OCI-LY7 (cell line): Measurements from ENCODE around the genes ENTREP3, CLK2, ASH1L and KHDC4.

DNA sequence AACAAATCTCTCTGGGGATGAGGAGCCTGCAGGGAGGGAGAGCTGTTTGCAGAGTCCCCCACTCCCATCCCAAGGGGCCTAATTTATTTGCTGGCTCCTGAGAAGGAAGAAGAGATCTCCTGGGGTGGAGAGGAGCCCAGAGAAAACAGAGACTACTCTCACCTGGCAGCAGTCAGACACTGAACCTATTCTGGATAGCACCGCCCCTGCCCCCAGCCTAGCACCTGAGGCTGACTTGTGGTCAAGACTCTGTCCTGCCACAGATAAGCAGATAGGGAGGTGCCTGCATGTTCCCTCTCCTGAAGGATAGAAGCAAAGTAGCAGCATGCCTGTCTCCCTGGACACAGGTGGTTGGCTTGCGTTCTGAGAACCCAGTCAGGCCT is 1.4 kb upstream of the EFNA3 start:
- PRO-cap, result no peak
- RAMPAGE, long total RNA, result no peak

DNA sequence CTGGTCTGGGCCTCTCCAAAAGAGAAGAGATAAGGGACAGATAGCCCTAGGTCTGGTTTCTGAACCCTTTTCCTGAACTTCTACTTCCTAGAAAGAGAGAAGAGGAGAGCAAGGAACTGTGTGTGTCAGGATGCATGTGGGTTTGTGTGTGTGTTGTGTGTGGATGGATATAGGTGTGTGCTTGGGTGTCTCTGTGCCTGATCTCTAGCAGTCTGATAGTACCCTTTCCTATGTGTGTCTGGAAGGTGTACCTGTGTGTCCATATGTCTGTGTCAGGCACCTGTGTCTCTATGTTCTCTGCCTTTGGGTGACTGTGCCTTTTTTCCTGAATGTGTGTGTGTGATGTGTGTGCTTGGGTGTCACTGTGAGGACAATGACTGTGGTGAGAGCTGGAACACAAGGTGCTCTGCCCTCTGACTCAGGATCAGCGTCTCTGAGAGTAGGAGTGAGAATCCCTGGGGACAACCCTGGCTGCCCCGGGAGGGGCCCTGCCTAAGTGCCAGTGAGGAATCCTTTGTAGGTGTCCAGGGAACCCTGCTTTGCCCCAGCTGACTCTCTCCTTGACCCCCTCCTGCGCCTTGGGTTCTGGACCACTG is 883 bp upstream of the EFNA3 start:
- PRO-cap, result no peak
- RAMPAGE, long total RNA, result no peak

- PRO-cap, result no peak
- RAMPAGE, long total RNA, result no peak
These were observed 2.4 kb downstream of the EFNA3 start for GRCh38 chr1:155081056-155081500.

GRCh38 chr1:155124350-155125152 is 3.1 kb upstream of the EFNA1 start:
- PRO-cap, result no peak
- RAMPAGE, long total RNA, result no peak

GRCh38 chr1:155125261-155125842 is 2.3 kb upstream of the EFNA1 start:
- PRO-cap, result no peak
- RAMPAGE, long total RNA, result no peak

- PRO-cap, result no peak
- RAMPAGE, long total RNA, result no peak
These were observed 2.1 kb downstream of the SLC50A1 start for GRCh38 chr1:155137334-155138566.

GRCh38 chr1:155178718-155179303 is 5.2 kb downstream of the TRIM46 start:
- PRO-cap, result no peak
- RAMPAGE, long total RNA, result no peak

- PRO-cap, result bidirectional peak, plus-strand start at chr1:155255547, minus-strand start at chr1:155255429
- RAMPAGE, long total RNA, result no peak
These were observed at the start of gene ENTREP3 for GRCh38 chr1:155254681-155255696. Gene ENTREP3 (minus strand): TSS chr1:155255483.

DNA sequence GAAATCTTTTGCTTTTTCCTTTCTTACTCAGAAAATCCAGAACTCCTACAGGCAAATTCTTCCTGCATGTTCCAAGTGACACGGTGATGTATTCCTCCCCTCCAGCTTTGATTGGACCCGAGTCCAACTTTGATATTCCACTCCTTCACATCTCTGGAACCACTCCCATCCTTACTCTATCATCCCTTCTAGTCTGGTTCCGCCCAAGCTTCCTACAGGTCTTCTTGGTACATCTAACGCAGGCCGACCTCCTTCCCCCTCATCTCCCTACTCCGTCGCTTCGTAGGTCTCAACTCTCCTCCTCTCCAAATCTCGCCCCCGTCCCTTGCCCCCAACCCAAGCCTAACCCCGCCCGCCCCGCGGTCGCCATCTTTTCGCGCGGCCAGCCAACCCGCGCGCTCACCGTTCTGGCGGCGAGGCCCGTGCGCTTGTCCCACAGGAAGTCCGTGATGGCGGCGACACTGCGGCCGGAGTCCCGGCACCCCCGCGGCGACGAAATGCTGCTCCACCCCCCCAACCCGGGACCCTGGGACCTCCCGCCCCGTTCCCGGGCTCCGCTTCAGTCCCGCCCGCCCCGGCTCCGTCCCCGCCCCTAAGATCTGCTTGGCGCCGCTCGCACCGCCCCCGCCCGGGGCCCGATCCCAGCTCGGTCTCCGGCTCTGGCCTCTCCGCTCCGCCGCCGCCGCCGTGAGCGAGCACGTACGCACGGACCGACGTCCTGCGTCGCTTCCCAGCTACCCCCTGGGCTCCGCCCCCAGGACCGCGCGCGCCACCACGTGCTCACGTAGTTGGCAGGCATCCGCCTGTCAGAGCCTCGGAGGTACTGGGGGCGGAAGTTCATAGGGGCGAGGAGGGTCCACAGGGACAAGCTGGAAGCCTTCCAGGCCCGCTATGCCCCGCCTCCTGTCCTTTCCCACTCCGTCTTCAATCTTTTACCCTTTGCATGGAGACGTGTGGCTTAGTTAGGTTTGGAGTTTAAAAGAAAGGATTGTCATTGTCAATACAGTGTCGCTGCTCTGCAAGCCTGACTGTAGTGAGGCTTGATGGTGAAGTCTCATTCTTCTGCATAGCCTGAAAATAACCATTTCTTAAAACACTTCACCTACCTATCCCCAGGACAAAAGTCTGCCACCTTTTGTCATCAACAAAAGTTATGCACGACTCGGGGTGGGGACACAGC is at the start of gene CLK2:
Gene CLK2, minus strand, starts transcription at position 707 of the 1,180 bp plus-strand sequence.
- PRO-cap, result bidirectional peak, plus-strand start at position 441 of the sequence, minus-strand start at position 311 of the sequence; bidirectional peak, plus-strand start at position 840 of the sequence, minus-strand start at position 689 of the sequence
- RAMPAGE, long total RNA, result no peak

GRCh38 chr1:155300854-155301261 is 380 bp downstream of the PKLR start:
- PRO-cap, result no peak
- RAMPAGE, long total RNA, result no peak

GRCh38 chr1:155309125-155310174 is 784 bp downstream of the FDPS start:
- PRO-cap, result unidirectional peak, minus-strand start at chr1:155309543; unidirectional peak, minus-strand start at chr1:155309757
- RAMPAGE, long total RNA, result no peak

DNA sequence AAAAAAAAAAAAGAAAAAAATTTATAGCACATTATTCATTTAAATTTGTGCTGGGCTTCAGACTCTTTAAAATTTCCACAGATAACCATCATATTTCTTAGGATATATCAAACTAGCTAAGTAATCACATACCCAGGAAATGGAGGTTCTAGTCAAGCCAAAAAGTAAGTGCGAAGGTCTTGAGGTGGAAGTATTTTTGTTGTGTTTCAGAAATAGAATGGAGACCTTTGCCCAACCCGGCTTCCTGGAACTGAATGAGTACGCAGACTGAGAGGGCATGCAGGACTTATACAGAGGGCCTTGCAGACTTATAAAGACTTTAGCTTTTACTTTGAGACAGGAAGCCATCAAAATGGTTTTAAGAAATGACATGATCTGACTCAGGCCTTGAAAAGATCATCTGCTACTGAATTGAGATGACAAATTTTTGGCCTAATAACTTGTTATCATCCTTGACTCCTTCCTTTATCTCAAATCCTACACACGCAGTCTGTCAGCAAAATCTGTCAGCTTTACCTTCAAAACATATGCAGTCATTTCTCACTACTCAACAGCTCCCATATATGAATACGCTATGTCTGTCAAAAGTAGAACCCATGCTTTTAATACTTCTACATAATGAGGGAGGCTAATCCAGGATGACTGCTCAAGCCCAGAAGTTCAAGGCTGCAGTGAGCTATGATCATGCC is 26.5 kb downstream of the ASH1L start:
- PRO-cap, result no peak
- RAMPAGE, long total RNA, result no peak

GRCh38 chr1:155562091-155562248 is 633 bp downstream of the ASH1L start:
- PRO-cap, result no peak
- RAMPAGE, long total RNA, result no peak

- PRO-cap, result bidirectional peak, plus-strand start at chr1:155562411, minus-strand start at chr1:155562415; bidirectional peak, plus-strand start at chr1:155562964, minus-strand start at chr1:155562770
- RAMPAGE, long total RNA, result no peak
These were observed at the start of gene ASH1L for GRCh38 chr1:155562249-155562859. Gene ASH1L (minus strand): TSS chr1:155562803.

DNA sequence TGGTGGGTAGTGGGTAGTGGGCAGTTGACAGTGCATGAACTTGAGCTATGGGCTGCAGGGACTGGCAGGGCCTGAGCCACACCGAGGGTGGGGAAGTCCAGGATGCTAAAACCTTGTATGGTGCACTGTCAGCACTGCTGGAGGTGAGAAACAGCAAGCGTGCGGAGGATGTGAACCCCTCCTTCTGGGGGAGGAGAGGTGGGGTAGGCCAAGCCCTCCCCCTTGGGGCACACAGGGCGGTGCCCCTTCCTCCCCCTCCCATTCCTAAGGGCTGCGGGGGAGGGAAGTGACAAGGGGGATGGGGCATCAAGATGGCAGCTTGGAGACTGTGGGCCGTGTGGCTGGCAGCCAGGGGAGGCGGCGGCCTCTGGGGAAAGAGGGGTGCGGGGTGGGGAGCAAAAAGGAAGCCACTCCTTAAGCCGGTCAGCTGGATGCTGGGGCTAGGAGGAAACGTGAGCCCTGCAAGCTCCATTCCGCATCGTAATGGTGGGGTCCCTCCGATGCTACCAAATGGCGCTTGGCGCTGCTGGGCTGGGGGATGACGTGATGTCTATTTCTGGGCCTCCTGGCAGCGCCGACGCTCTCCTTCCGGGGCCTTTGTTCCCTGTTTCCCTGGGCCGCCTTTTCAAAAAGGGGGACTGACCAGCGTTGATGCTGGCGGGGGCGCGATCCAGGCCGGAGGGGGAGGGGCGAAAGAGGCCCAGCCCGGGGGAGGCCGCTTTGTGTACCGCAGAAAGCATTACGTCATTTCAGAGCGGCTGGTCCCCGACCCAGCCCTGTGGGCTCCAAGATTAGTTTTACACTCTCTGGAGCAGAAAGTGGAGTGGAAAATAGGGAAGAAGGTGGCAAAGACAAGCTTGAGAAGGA is 797 bp downstream of the SYT11 start:
- PRO-cap, result bidirectional peak, plus-strand start at position 292 of the sequence, minus-strand start at position 119 of the sequence; bidirectional peak, plus-strand start at position 752 of the sequence, minus-strand start at position 485 of the sequence
- RAMPAGE, long total RNA, result no peak

DNA sequence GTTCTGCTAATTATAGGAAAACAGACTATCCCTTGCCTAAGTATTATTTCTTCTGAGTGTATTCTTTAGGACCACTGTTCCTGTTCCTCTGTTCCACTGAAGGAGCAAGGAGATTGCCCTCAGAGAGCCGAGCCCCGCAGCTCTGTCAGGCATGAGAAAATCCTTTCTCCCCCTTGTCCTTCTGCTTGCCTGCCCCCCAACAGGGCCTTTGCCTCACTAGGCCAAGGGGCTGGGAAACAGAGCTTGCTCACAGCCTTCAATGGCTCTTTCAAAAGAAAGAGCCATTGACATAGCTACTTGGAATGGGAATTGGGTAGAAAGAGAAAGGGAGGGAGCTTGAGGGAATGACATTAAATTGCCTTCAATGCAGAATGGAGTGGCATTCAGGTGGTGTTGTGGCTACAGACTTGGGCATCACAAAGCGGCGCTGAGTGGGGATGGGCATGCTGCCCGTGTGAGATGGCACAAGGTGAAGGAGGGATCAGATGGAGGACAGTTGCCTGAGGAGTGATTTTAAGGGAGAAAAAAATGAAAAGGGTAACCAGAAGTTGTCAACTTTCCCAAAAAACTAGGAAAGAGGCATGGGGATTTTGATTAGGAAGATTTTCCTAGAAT is 13.2 kb downstream of the SYT11 start:
- PRO-cap, result no peak
- RAMPAGE, long total RNA, result no peak

DNA sequence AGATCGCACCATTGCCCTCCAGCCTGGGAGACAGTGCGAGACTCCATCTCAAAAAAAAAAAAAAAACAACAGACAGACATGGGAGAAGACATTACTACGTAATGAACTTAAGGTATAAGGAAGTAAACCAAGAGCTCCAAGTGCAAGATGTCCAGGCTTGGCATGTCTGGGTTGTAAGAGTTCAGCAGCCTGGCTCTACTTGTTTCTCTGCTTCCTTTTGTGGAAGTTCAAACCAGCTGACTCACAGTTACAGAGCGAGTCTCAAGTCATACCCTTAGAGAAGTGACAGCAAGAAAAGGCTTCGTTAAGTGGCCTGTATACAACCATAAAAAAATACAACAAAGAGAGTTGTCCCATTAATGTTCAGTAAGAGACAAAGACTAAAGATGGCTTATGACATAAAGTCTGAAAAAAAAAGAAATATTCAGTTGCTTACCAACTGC is 1.3 kb downstream of the RIT1 start:
- PRO-cap, result no peak
- RAMPAGE, long total RNA, result no peak

- PRO-cap, result no peak
- RAMPAGE, long total RNA, result no peak
These were observed 11.1 kb upstream of the RIT1 start for GRCh38 chr1:155922290-155922579.

DNA sequence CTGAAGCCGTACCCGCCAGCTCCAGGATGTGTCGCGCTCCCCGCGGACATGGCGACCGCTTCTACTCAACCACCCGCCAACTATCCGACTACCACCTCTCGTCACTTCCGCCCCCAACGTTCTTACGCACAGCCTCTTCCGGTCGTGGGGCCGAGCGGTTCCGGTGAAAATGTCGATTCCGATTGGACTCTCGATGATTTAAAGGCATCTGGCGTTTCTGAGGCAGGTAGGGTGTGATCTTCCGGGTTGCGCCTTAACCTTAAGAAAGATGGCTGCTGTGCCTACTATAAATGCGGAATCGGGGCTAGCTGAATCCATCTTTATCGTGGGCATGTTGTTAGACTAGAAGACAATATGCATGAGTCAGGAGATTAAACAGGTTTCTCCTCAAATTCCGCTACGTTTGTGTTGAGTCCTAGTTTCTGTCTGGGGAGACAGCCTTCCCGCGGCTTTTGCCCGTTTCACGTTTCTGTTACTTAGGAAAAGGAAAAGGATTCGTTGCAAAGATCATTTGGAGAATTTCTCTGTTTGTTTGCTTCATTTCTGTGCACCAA is at the start of gene KHDC4:
Gene KHDC4, minus strand, starts transcription at position 90 of the 554 bp plus-strand sequence.
- PRO-cap, result bidirectional peak, plus-strand start at position 317 of the sequence, minus-strand start at position 84 of the sequence
- RAMPAGE, long total RNA, result start-site peak on the minus strand centred at position 68 of the sequence, 71 bp wide, 330 and 148 reads in 2 replicates

GRCh38 chr1:155950868-155951549 is 9.6 kb downstream of the RXFP4 start:
- PRO-cap, result no peak
- RAMPAGE, long total RNA, result no peak